Neutrophil (primary cell): ENCODE measurements around the genes RRM1 and TRIM22.

- PRO-cap = no peak
These were observed 30.5 kb upstream of the NAP1L4 start for GRCh38 chr11:3022266-3023432.

- PRO-cap = no peak
These were observed 36.4 kb upstream of the CARS1 start for GRCh38 chr11:3093688-3094014.

GRCh38 chr11:3105817-3106554, 48.8 kb upstream of the CARS1 start:
- PRO-cap = no peak

GRCh38 chr11:3155994-3157161, 8.7 kb downstream of the OSBPL5 start:
- PRO-cap = no peak

- PRO-cap = no peak
These were observed 3.8 kb downstream of the OSBPL5 start for GRCh38 chr11:3161177-3161864.

GRCh38 chr11:3421603-3422118, 42.7 kb upstream of the ZNF195 start:
- PRO-cap = no peak

- PRO-cap = no peak
These were observed 54.1 kb upstream of the CHRNA10 start for GRCh38 chr11:3725390-3725677.

GRCh38 chr11:3809445-3810156, 1.2 kb downstream of the PGAP2 start:
- PRO-cap = no peak

GRCh38 chr11:3830913-3831316, 9.8 kb downstream of the RHOG start:
- PRO-cap = no peak

GRCh38 chr11:3838237-3839028, 2.3 kb downstream of the RHOG start:
- PRO-cap = no peak

DNA sequence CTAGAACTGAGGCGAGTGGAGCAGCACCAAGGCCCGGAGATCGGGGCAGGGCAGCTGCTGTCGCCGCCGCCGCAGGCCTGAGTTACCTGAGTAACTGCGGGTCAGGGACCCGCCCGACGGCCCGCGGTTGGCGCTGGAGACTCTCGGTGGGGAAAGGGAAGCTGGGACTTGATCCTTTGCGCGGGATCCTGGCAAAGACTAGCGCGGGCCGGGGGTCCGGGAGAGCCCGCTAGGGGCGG, 274 bp upstream of the STIM1 start:
- PRO-cap = no peak

- PRO-cap = no peak
These were observed 5.4 kb downstream of the STIM1 start for GRCh38 chr11:3860795-3861269.

GRCh38 chr11:3866252-3866634, 10.8 kb downstream of the STIM1 start:
- PRO-cap = no peak

- PRO-cap = no peak
These were observed 28.7 kb downstream of the STIM1 start for GRCh38 chr11:3884156-3884602.

DNA sequence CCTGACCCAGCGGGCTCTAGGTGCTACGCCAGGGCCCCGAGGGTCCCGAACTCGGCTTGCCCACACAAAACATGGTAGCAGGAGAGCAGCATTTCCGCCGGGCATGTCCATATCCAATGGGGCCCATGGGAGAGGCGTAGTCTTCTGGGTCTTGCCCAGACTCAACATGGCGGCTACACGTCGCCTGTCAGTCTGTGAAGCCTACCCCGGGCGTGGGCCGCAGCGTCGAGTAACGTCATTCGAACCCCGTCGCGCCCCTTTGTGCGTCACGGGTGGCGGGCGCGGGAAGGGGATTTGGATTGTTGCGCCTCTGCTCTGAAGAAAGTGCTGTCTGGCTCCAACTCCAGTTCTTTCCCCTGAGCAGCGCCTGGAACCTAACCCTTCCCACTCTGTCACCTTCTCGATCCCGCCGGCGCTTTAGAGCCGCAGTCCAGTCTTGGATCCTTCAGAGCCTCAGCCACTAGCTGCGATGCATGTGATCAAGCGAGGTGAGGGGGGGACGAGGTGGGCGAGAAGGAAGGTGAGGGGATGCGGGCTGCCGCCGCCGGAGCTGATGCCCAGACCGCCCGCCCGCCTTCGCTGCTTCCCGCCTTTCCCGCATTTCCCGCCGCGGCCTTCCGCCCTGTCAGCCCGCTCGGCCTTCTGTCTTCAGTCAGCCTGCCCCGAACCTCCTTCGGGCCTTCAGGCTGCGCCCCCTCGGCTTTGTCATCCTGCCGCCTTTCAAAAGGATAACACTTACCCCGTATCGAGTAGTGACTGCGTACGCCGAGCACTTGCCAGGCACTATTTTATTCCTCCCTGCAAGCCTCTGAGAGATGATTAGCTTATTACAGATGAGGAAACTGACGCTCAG, at the start of gene RRM1:
TSS of gene RRM1 (plus strand) at position 256 of the 853 bp plus-strand sequence.
- PRO-cap = no peak

DNA sequence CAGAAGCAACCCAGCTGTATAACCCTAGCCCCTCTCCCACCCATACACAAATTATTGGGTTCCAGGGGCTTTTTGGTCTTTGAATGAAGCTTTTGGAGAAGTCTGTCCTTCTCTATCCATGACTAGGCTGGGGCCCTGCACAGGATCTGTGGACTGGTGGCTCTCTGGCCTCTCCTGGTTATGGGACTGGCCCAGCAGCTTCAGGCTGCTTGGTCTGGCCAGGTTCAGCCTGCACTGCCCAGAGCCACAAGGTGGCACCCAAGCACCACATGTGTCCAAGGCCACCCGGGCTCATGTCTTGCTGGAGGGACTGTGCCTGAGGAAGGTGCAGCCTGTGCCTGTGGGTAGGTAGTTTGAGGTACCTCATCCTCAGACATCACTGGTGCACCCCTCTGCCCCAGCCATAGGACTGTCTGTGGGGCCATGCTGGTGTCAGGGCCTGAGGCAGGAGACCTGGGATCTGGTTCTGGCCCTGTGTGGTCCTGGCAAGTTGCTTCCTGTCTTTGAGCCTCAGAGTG, 87.5 kb downstream of the RRM1 start:
- PRO-cap = no peak

GRCh38 chr11:4642729-4643537, 849 bp upstream of the OR51E1 start:
- PRO-cap = no peak

DNA sequence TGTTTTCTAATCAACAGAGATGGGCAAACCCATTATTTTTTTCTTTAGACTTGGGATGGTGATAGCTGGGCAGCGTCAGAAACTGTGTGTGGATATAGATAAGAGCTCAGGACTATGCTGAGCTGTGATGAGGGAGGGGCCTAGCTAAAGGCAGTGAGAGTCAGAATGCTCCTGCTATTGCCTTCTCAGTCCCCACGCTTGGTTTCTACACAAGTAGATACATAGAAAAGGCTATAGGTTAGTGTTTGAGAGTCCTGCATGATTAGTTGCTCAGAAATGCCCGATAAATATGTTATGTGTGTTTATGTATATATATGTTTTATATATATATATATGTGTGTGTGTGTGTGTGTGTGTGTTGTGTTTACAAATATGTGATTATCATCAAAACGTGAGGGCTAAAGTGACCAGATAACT, 6.1 kb upstream of the HBE1 start:
- PRO-cap = no peak

DNA sequence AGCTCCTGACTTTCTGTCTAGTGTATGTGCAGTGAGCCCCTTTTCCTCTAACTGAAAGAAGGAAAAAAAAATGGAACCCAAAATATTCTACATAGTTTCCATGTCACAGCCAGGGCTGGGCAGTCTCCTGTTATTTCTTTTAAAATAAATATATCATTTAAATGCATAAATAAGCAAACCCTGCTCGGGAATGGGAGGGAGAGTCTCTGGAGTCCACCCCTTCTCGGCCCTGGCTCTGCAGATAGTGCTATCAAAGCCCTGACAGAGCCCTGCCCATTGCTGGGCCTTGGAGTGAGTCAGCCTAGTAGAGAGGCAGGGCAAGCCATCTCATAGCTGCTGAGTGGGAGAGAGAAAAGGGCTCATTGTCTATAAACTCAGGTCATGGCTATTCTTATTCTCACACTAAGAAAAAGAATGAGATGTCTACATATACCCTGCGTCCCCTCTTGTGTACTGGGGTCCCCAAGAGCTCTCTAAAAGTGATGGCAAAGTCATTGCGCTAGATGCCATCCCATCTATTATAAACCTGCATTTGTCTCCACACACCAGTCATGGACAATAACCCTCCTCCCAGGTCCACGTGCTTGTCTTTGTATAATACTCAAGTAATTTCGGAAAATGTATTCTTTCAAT, 13.6 kb downstream of the OR51B4 start:
- PRO-cap = no peak

GRCh38 chr11:5689278-5690116, at the start of gene TRIM22:
TSS of gene TRIM22 (plus strand) at chr11:5689790.
- PRO-cap = no peak